Type B pancreatic cell (in vitro differentiated cells): ENCODE measurements around a stretch of chr12.

DNA sequence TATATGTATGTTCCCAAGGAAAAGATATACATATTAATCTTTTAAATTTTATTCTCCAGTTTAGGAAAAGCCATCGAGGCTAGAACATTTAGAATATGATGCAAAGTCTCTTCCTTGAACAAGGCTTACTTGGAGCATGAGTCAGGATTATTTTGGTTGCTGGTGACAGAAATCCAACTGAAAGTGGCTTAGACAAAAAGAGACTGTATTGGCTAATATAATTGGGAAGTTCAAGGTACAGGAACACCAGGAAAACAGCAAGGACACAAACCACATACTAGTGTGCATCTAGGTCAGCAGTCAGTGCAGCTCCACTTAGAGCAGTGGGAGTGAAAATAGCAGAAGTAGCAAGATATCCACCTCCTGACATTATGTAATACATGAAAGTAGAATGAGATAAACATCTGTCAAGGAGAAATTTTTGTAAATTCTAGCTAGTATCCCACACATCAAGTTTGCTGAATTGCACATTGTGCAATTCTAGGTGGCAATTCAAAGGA, 57.1 kb downstream of the SDR9C7 start:
- PRO-cap: no peak

- PRO-cap: no peak
Observed at GRCh38 chr12:56932285-56932765, 1.9 kb downstream of the SDR9C7 start.

- PRO-cap: no peak
Observed at GRCh38 chr12:56932766-56933401, 1.3 kb downstream of the SDR9C7 start.

- PRO-cap: no peak
Observed at GRCh38 chr12:57079475-57079684, 789 bp upstream of the NEMP1 start.

DNA sequence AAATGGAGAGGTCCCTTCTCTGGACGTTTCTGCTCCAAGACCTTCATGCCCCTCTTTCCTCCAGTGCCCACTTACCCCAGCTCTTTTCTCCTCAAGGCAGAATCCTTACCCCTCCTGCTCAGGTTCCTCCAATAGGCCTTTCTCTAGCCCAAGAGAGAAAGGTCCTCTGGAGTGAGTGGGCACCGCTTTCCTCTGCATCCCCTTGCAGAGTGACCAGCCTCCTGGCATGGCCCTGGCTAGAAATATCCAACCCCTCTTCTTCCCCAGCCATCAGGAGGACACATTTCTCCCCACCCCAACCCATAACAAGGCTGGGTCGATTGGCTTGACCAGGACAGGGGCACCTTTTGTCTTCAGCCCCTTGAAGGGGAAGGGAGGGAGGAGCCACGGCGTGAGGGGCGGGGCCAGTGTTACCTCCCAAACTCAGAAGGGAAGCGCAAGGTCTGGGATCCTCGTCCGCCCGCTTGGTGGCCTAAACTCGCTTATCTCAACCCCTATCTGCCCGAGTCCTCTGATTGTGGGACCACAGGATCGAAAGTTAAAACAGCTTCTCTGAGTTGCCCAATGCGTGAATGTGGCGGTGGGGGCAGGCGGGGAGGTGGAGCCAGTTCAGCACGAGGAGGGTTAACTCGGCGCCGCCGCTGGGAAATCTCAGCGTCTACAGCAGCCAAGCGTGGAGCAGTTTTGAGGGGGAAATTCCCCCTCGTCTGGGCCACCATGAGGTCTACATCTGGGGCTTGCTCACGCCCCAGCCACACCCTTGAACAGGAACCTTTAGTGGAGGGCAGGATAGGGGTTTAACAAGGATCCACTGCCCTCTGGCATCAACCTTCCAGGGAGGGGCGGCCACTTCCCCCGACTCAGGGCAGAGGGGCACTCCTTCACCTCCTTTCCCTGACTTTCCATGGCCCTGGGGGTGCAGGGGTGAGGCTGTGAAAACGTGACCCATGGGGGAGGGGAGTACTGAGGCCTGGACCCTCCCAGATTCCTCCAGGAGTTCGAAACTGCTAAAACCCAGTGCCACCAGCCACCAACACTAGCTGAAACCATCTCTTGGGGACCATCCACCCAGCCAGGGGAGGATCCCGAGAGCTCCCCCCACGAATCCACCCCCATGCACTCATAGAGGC, 829 bp downstream of the STAT6 start:
- PRO-cap: unidirectional peak, plus-strand start at position 420 of the sequence; bidirectional peak, plus-strand start at position 993 of the sequence, minus-strand start at position 686 of the sequence

DNA sequence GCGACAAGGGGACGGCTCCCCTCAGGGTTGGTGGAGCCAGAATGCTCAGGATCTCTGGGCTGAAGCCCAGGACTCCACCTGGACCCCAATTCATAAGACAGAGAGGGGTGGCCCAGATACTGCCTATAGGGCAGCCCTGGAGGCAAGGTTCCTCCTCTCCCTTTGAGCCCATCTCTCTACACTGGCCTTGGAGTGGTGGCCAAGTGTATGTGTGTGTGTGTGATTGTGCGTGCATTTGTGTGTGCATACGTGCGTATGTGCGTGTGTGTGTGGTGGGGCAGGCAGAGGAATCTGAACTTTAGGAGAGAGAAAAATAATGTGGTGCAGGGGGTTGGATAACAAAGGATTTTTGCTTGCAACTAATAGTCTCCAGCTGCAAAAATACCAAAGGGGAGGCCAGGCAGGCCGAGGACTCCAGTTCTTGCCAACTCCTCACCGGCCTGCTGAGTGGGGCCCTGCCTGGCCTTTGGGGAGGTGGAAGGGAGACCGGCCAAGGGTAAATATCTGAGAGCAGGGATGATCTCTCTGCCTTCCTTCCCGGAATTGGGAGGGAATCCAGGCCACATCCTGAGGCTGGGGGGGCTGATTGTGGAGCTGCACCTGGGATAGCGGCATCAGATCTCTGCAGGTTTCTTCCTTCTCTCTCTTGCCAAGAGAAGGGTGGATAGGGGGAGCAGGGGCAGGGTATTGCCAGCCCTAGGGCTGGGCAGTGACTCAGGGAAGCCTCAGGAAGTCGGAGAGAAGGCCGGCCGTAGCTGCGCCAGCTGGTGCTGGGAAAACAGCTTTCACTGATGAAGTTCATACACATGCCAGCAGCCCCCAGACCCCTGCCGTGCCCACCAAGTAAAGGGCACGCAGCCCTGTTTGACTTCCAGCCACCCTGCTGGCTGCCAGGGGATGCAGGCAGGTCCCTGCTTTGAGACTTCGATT, 23.5 kb downstream of the LRP1 start:
- PRO-cap: no peak

GRCh38 chr12:57191315-57191691, 25.3 kb upstream of the NXPH4 start:
- PRO-cap: no peak

GRCh38 chr12:57193415-57193759, 23.2 kb upstream of the NXPH4 start:
- PRO-cap: no peak

DNA sequence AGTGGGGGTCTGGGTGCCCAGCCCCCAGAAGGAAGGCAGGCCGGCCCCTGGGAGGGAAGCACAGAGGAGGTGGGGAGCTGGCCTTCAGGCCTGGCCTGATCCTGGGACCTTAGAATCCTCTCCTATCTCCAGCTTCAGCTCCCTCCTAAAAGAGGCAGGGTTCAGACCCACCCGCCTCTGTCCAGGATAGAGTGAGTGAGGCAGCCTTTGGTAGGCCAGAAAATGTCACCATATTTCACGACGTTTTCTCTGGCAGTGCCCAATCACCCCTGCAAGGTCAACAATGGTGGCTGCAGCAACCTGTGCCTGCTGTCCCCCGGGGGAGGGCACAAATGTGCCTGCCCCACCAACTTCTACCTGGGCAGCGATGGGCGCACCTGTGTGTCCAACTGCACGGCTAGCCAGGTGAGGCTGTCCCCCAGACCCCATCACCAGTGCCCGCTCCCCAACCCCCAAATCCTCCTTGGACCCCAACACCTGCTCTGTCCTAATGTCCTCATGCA, 16.9 kb upstream of the NXPH4 start:
- PRO-cap: no peak

GRCh38 chr12:57201378-57202115, 15.0 kb upstream of the NXPH4 start:
- PRO-cap: no peak

- PRO-cap: bidirectional peak, plus-strand start at chr12:57228097, minus-strand start at chr12:57227779
Observed at GRCh38 chr12:57227708-57227972, 1.9 kb upstream of the SHMT2 start.

- PRO-cap: no peak
Observed at GRCh38 chr12:57229042-57229402, 489 bp upstream of the SHMT2 start.

- PRO-cap: no peak
Observed at GRCh38 chr12:57231507-57232316, 2.2 kb downstream of the SHMT2 start.

DNA sequence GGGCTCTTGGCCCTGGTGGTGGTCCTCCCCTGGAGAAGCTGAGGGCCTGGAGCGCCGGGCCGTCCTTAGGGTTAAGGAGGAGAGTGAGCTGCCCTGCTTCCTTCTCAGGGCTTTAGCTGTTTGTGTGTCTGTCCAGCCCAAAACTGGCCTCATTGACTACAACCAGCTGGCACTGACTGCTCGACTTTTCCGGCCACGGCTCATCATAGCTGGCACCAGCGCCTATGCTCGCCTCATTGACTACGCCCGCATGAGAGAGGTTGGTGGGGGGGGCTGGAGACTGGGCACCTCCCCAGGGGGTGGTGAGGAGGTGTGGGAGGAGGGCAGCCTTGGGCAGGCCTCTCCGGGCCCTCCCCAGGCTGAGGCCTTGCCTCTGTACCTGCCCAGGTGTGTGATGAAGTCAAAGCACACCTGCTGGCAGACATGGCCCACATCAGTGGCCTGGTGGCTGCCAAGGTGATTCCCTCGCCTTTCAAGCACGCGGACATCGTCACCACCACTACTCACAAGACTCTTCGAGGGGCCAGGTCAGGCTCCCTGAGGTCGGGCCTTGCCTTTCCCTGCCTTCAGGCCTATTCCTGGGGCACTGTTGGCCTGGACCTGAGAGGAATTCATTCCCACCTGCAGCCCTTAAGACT, 2.9 kb downstream of the SHMT2 start:
- PRO-cap: no peak

GRCh38 chr12:57238955-57239662, 2.2 kb upstream of the NDUFA4L2 start:
- PRO-cap: bidirectional peak, plus-strand start at chr12:57239416, minus-strand start at chr12:57239369

- PRO-cap: no peak
Observed at GRCh38 chr12:57248780-57249659, 2.0 kb downstream of the STAC3 start.

GRCh38 chr12:57367502-57368154, 63.2 kb downstream of the R3HDM2 start:
- PRO-cap: no peak

DNA sequence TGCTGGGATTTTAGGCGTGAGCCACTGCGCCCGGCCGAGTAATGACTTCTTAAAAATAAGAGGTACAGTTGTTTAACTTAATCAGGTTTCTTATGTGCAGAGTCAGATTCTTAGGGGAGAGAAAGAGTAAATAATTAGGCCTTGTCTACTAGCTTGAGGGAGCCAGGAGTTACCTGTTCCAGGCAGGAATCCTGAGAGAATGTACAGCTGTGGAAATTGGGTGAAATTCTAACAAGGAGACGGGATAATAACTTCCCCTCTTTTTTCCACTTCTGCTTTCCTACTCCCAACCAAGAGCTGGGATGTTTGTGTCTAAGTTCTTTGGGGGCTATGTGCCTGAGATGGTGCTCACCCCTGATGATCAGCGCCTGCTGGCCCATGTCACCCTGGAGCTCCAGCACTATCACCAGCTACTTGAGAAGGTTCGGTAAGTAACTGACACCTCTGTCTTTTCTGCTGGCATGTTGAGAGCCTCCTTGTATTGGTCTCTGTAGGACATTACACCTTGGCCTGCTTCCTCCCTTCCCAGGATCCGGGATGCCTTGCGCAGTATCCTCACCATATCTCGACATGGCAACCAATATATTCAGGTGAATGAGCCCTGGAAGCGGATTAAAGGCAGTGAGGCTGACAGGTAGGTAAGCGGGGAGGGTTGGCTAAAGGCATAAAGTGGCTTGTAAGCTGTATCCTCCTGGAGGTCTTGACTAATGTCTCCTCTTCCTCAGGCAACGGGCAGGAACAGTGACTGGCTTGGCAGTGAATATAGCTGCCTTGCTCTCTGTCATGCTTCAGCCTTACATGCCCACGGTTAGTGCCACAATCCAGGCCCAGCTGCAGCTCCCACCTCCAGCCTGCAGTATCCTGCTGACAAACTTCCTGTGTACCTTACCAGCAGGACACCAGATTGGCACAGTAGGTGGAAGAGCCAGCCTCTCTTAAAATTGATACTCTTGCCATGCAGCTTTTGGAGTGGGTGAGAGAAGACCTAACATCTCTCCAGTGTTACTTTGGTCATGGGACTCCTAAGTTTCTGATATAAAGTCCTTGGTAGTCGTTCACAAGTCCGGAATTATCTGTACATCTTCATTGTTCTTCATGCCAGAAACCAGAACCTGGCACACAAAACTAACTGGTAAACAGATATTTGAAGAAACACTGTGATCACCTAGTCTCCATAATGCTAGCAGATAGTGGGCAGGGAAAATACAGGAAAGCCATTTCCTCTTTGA, 5.5 kb downstream of the DDIT3 start:
- PRO-cap: no peak

- PRO-cap: no peak
Observed at GRCh38 chr12:57527381-57528102, 4.9 kb downstream of the MBD6 start.

- PRO-cap: no peak
Observed at GRCh38 chr12:57529477-57530016, 6.9 kb downstream of the MBD6 start.